Mesenteric fat pad (tissue), 1 donor: ENCODE measurements around the genes SLC35B4 and AKR1B1.

- PRO-cap, result no peak
Observed at GRCh38 chr7:132431239-132431709, 145.0 kb downstream of the PLXNA4 start.

DNA sequence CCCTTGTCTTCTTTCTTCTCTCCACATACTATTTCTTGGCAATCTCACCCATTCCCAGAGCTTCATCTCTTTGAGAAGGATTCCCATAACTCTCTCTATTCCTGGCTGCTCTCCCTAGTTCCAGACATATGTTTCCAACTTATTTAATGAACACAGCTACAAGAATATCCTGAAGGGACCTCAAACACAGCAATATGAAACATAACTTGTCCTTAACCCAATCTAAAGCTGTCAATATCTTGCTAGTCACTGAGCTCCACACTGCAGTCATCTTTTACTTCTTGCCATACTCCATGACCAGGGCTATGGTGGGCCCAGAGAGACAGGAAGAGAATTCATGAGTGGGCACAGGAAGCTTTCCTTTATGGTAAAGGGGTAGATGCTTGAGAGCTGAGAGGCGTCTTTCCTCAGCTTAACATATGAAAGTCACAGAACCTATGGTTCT is 152.4 kb downstream of the CHCHD3 start:
- PRO-cap, result no peak

DNA sequence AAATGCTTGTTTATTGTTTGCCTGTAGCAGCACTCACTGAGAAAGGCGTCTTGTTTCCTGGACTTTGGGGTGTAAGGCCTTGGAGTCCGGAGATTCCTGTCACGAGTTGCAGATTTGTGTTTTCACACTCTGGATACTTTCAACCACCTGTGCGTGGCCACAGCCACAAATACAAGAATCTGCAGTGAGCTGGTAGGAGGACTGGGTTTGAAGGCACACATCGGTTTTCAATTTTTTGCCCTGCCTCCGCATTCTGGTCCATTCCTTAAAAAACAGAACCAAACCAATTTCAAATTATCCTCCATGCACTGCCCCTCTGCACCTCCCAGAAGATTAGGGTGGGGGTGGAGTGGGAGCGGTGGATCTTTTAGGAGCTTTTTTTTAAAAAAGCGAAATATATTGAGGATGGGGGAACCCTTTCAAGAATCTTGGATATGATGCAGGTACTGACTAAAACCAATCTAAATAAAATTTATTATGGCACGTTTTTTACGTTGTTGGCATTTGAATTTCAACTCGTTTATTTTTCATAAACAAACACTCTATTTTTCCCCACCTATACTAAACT is 719 bp downstream of the EXOC4 start:
- PRO-cap, result no peak

- PRO-cap, result no peak
Observed at GRCh38 chr7:133504585-133505287, 251.9 kb downstream of the EXOC4 start.

- PRO-cap, result unidirectional peak, minus-strand start at chr7:134316968
Observed at GRCh38 chr7:134316295-134317551, at the start of gene SLC35B4. Gene SLC35B4 (minus strand): TSS chr7:134316930.

GRCh38 chr7:134429470-134429715 is 29.5 kb downstream of the AKR1B1 start:
- PRO-cap, result no peak

- PRO-cap, result unidirectional peak, minus-strand start at chr7:134459100
Observed at GRCh38 chr7:134458905-134459612, at the start of gene AKR1B1. Gene AKR1B1 (minus strand): TSS chr7:134459100.

GRCh38 chr7:134593801-134594293 is 44.9 kb downstream of the AKR1B15 start:
- PRO-cap, result no peak

DNA sequence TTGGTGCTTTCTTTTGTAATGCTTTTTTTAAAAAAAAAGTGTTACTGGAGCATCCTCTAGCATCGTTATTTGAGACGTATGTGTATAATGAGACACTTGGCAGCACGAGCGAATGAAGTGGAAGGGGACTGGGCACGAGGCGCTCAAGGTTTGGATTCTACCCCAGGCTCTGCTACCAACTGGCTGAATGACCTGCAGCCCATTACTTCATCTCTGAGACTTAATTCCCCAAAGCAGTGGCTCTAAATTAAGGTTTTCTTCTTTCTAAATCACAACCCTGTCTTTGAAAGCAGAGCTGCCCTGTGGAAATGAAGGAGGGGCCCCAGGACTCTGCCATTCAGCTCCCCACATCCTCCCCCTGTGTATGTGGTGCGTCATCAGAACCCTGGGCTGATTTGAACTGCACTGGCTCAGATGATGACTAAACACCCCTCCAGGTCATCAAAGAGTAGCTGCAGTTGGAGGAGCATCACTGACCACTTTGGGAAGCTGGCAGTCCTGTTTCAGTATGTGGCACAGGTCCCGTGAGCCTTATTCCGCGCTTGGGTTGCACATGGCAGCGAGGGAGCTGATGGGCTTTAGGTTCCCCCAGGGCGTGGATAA is 46.6 kb downstream of the BPGM start:
- PRO-cap, result no peak

GRCh38 chr7:134695340-134695857 is 48.7 kb downstream of the BPGM start:
- PRO-cap, result no peak

- PRO-cap, result no peak
Observed at GRCh38 chr7:134783054-134784107, 3.9 kb downstream of the CALD1 start.

- PRO-cap, result no peak
Observed at GRCh38 chr7:134811680-134811926, 32.2 kb downstream of the CALD1 start.

GRCh38 chr7:134852409-134853298 is 73.2 kb downstream of the CALD1 start:
- PRO-cap, result no peak

GRCh38 chr7:134906472-134907589 is 79.5 kb upstream of the AGBL3 start:
- PRO-cap, result no peak

GRCh38 chr7:135160033-135160806 is 10.3 kb downstream of the CYREN start:
- PRO-cap, result no peak

- PRO-cap, result no peak
Observed at GRCh38 chr7:135193418-135194114, 17.8 kb downstream of the WDR91 start.

- PRO-cap, result no peak
Observed at GRCh38 chr7:135212199-135212606, 877 bp upstream of the WDR91 start.

GRCh38 chr7:135383386-135383969 is 126.4 kb downstream of the CNOT4 start:
- PRO-cap, result no peak

GRCh38 chr7:135508627-135509157 is 1.2 kb downstream of the CNOT4 start:
- PRO-cap, result no peak

GRCh38 chr7:135509158-135509618 is 714 bp downstream of the CNOT4 start:
- PRO-cap, result no peak